Cardiac fibroblast (primary cell): ENCODE data around the gene PRPS2.

DNA sequence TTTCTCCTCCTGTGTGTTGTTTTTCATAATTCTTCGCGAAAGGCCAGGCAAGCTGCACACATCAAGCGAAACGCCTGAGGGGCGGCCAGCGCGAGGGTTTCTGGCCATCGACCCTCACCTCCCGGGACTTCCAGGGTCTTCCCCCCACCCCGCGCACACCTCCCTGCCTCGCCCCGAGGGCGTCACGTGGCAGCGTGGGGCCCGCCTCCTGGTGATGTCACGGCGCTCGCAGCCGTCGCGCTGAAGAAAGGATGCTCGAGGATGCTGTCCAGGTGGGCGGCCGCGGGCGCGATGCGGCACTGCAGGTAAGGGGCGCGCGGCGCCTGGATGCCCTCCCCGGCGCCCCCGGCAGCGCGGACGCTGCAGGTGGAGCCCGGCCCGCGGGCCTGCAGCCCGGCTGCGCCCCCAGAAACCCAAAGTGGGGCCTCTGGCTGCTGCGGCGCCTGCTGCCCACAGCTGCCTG is 1.5 kb downstream of the CLCN4 start:
- RRBS, result 0% methylated on average over 2 of the region's 47 CpGs

- RRBS, result no CpG with 5 or more reads among the region's 9 CpGs
Observed at GRCh38 chrX:10197476-10197763, 40.6 kb downstream of the CLCN4 start.

DNA sequence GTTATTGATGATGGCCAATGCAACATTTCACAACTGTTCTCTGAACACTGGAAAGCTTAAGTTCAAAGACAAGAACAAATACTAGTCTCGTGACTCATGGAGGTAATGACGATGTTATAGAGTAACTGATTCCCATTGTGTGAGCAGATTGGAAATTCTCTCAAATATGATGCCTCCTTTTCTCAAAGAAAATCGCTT is 41.1 kb downstream of the MID1 start:
- RRBS, result no CpG with 5 or more reads among the region's 3 CpGs

DNA sequence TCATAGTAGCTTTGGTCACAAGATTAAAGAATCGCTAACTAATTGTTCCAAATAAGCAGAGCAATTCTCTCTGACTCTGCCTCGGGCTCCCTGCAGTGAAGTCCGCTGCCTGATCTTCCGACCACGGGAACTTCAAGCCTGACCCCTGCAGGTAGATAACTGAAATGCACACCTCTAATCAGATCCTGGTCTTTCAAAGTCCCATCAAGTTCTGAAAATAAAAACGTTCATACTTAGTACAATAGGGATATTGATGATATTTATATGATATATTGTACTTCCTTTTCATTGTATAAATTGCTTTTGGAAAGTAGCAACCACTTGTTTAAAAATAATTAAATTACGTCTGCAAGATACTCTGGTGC is 4.4 kb downstream of the MID1 start:
- RRBS, result no CpG with 5 or more reads among the region's 7 CpGs

GRCh38 chrX:10755545-10756229 is 135.3 kb upstream of the MID1 start:
- RRBS, result no CpG with 5 or more reads among the region's 7 CpGs

GRCh38 chrX:11381439-11382115 is 88.4 kb downstream of the AMELX start:
- RRBS, result no CpG with 5 or more reads among the region's 7 CpGs

DNA sequence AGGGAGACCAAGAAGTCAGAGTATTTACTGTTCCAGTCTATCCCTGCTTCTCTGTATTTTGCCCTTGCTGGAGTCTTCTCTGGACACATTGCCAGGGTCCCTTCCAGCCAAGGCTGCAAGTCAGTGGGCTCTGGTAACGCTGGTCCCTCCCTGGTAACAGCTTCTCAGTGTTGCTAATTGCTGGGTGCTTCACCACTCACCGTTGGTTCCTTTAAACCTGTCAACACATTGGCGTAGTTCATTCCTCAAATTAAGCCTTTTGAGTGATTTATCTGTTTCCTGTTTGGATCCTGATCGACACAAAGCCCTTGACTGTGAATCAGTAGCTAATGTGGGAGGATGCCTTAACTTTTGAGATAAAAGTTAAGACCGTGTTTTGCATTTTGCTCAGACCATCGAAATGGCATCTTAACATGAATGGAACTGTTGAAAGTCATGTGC is 125.8 kb downstream of the AMELX start:
- RRBS, result no CpG with 5 or more reads among the region's 6 CpGs

GRCh38 chrX:11664859-11665571 is 705 bp downstream of the ARHGAP6 start:
- RRBS, result 2% methylated on average over 12 of the region's 55 CpGs

- RRBS, result 1% methylated on average over 25 of the region's 57 CpGs
Observed at GRCh38 chrX:12138534-12139058, 323 bp downstream of the FRMPD4 start.

DNA sequence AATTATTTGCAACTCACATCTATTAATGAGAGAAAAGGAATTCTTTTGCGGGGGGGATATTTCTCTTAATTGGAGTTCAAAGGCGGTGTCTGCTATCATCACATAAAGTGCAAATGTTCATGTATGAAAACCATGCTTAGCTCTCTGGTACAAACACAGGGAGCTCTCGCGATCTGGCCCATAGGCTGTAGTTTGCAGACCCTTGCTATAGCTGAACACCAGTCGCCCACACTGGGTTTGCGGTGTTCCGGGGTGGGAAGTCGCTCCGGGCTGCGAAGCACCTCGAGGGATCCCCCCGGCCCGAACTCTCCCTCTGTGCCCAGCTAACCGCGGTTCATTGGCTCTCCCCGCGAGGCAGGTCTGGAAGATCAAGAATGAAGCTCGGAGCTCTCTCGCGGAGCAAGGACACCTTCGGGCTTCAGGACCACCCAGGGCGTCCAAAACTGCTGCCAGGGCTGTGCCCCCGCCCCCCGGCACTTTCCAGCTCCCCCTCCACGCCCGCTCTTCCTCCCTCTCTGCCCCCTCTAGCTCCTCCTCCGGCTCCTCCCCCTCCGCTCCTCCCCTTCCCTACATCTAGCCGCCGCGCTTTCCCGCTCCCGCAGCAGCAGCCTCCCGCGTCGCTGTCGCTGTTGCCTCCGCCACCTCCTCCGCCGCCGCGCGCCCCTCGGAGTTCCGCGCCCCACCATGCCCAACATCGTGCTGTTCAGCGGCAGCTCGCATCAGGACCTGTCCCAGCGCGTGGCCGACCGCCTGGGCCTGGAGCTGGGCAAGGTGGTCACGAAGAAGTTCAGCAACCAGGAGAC is at the start of gene PRPS2:
PRPS2 (plus strand) TSS at position 599 of the 803 bp plus-strand sequence.
- RRBS, result under 1% methylated on average over 4 of the region's 54 CpGs

DNA sequence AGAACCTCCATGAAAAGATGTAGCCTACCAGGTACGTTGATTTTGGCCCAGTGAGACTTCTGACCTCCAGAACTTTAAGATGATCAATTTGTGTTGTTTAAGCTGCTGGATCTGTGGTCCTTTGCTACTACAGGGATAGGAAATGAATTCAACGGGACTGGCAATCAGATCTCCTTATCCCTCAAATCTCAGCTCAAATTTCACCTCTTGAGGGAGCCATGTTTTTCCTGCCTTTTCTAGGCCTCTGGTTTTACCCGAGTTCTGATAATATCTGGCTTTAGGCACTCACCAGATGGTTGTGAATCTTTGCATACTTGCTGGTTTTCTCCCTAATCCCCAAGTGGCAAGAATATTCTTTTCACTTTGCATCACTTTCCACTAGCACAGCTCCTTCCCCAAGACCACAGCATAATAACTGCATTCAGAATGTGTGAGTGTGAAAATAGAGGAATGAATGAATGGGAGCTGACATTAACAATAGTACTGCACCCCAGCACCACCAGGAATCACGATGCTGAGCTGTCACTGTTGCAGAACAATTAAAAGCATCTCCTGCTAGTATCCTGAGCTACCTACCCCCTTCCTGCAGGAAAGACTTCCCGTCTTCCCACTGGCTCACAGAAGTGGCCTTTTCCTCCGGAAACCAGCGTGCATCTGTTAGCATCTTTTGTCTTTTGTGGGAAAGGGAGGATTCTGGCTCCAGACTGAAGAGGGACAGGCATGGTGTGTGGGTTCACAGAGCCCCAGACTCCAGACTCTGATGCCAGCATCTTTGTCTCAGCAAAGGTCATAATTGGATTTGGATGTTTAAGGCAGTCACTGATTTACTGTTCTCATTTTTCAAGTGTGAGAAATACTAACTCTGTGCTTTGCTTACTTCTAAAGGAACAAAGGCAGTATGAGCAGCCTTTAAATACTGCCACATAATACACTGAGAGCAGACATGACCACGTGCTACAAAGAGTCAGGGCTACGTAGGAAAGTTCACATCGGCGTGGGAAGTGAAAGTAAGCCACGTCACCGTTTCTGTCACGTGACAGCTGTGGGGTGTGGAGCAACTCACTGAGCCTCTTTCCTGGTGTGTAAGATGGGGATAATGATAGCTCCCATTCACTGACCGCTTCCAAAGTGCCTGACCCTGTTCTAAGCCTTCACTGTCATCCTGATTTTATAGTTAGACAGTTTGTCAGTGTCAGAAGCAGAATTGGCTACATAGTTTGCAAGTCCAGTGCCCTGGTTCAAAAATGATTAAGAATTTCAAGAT is 25.2 kb upstream of the TMSB4X start:
- RRBS, result no CpG with 5 or more reads among the region's 15 CpGs

- RRBS, result no CpG with 5 or more reads among the region's 5 CpGs
Observed at GRCh38 chrX:12997867-12998706, 23.2 kb downstream of the TMSB4X start.

- RRBS, result no CpG with 5 or more reads among the region's 7 CpGs
Observed at GRCh38 chrX:12999489-12999947, 24.6 kb downstream of the TMSB4X start.

GRCh38 chrX:13008183-13008830 is 33.4 kb downstream of the TMSB4X start:
- RRBS, result no CpG with 5 or more reads among the region's 6 CpGs

- RRBS, result no CpG with 5 or more reads among the region's 9 CpGs
Observed at GRCh38 chrX:13089958-13090620, 45.7 kb upstream of the FAM9C start.

DNA sequence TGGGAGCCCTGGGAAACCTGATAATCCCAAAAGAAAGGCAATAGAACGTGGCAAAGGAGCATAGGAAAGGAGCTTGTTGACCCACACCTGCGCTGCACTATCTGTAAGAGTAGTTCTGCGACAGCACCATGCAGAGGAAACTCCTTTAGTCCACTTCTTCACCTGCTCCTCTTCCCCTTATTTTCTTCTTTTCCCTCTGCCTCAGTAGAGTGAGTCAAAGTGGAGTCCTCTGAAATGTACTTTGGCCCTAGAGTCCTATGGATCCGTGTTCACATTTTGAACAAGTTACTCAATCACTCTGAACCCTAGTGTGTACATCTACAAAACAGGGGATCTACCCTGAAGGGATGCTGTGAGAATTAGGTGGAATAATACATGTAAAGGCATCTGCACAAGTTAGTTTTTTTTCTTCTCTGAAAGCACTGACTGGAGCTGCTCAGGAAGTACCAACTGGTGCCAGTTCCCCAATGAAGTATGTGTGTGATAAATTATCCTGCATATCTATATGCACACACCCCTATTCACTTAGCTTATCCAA is 118.4 kb upstream of the FAM9C start:
- RRBS, result no CpG with 5 or more reads among the region's 4 CpGs

DNA sequence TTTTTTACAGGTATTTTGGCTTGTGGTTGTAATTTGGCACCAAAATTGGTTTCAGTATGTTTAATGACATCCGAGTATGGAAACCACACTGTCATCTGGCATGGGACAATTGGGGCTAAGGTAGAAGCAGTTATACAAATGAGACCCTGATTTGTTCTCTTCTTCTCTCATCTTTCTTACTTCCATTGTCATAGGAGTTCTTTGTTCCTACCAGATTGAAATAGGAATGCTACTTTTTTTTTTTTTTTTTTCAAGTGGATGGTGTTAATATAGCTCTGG is 95.9 kb downstream of the ATXN3L start:
- RRBS, result no CpG with 5 or more reads among the region's 1 CpG

GRCh38 chrX:13249183-13249584 is 70.7 kb downstream of the ATXN3L start:
- RRBS, result no CpG with 5 or more reads among the region's 8 CpGs

GRCh38 chrX:13717683-13718345 is 16.6 kb downstream of the TRAPPC2 start:
- RRBS, result no CpG with 5 or more reads among the region's 8 CpGs

GRCh38 chrX:13891654-13892189 is 74.8 kb upstream of the GPM6B start:
- RRBS, result no CpG with 5 or more reads among the region's 3 CpGs